MCF 10A (cell line): ENCODE measurements around a stretch of chr9.

GRCh38 chr9:114983844-114984118, 53.4 kb upstream of the TNFSF8 start:
- PRO-cap, result no peak
- RRBS, result no CpG with 5 or more reads among the region's 2 CpGs

- PRO-cap, result no peak
- RRBS, result no CpG with 5 or more reads among the region's 9 CpGs
These were observed 1.4 kb downstream of the TNC start for GRCh38 chr9:115116339-115117149.

- PRO-cap, result no peak
- RRBS, result no CpG with 5 or more reads among the region's 6 CpGs
These were observed 276.3 kb upstream of the TNC start for GRCh38 chr9:115394120-115394788.

GRCh38 chr9:116153981-116154275, 337 bp downstream of the PAPPA start:
- PRO-cap, result no peak
- RRBS, result no CpG with 5 or more reads among the region's 25 CpGs

- PRO-cap, result no peak
- RRBS, result no CpG with 5 or more reads among the region's 3 CpGs
These were observed 158.7 kb downstream of the PAPPA start for GRCh38 chr9:116312336-116312691.

DNA sequence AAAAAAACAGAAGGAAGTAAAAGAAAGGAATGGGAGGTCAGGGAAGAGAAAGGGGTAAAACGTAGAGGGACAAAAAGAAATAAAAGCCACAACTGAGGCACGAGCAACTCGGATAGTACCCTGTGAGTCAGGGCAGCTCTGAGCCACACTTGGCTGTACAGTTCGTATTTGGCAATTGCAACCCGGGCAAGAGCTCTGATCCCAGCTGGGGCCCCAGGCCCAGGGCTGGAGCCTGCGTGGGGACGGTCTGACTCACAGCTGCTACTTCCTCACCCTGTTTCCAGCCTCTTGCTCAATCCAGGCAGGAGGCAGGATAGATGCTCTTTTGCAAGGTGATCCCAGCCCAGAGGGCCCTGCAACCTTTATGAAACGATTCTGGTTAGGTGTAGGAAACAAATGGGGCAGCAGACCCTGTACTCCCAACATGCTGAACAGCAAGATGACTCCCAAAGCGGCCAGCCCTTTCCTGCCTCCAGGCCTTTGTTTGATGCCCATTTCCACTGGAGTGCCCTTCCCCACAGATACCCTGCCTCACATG, 137.8 kb upstream of the TRIM32 start:
- PRO-cap, result no peak
- RRBS, result no CpG with 5 or more reads among the region's 9 CpGs

- PRO-cap, result bidirectional peak, plus-strand start at chr9:116837845, minus-strand start at chr9:116837503
- RRBS, result no CpG with 5 or more reads among the region's 3 CpGs
These were observed 150.4 kb downstream of the TRIM32 start for GRCh38 chr9:116837396-116838059.

GRCh38 chr9:117400248-117400953, 14.5 kb downstream of the ASTN2 start:
- PRO-cap, result no peak
- RRBS, result no CpG with 5 or more reads among the region's 5 CpGs

DNA sequence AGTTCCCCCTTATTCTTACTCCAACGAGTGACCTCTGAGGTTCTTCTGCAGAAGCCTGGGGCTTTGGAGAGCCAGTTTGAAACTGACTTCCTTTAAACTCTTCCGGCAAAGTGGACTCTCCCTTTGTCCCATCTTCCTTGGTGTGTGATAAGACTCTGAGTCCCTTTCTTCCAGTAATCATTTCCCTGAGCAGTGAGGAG, 137.6 kb upstream of the ASTN2 start:
- PRO-cap, result no peak
- RRBS, result no CpG with 5 or more reads among the region's 2 CpGs

- PRO-cap, result no peak
- RRBS, result no CpG with 5 or more reads among the region's 12 CpGs
These were observed 189.3 kb downstream of the CDK5RAP2 start for GRCh38 chr9:120390609-120391184.

DNA sequence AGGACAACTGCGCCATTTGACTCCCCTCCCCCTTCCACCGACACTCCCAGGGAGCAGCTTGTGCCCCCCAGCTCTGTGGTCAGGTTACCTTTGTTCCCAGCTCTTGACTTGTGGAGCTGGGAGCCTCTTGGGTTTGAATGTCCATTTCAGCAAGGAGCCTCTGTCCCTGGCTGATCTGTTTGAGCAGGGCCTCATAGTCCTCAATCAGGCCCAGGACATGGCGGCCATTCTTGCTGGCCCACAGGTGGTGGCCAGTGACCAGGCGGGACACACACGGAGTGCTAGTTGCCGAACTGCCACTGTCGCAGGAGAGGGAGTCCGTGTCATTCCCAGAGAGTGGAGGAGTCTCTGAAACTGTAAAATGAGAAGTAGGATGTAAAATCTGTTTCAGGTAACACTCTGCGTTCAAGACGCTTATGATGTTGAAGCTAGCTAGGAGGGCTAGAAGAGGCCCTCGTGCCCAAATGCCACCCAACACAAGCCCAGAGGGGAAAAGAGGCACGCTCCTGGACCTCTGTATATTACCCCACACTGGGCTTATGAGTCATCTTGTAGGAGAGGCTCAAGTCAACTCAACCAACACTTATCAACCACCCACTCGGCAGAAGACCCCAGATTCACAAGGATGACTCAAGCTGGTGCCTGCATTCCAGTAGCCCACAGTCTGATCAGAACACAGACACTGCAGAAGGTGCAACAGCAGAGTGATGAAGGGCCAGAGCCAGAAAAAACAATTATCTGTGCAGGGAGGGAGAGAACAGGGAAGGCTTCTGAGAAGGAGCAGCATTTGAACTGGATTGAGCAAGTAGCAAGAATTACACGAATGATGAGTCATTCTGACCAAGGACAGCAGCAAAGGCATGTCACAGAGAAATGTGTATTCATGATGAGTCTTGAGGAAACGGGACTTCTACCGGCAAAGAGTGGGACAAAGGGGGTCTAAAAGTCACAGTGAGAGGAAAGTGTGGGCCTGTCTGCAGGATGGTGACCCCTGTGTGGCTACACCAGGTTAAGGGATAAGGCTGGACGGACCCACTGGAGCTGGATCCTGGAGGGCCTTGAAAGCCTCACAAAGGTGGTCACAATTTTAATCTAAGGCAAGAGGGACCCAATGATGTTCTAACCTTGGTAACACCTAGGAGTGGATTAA, 176.9 kb downstream of the CDK5RAP2 start:
- PRO-cap, result no peak
- RRBS, result no CpG with 5 or more reads among the region's 17 CpGs

DNA sequence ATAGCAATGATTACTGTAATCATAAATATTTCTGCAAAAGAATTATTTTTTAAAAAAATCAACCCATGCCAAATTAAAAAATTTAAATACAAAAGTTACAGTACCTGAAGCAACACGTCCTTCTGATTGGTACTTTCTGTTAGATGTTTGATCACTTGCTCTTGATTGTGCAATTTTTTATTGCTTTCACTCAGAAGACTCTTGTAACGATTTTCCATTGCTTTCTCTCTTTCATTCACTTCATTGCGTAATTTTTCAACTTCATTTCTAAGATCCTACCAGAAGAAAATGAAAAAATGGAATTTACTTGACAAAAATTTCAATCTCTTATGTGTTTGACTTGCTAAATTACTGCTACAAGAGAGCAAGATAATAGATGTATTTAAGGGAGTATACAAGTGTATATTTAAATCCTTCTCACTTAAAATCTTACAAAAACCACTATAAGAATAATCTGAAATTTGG, 88.7 kb downstream of the CDK5RAP2 start:
- PRO-cap, result no peak
- RRBS, result no CpG with 5 or more reads among the region's 3 CpGs

- PRO-cap, result no peak
- RRBS, result no CpG with 5 or more reads among the region's 6 CpGs
These were observed 50.0 kb downstream of the CDK5RAP2 start for GRCh38 chr9:120529859-120530483.

GRCh38 chr9:120608804-120609658, 29.1 kb upstream of the CDK5RAP2 start:
- PRO-cap, result no peak
- RRBS, result no CpG with 5 or more reads among the region's 4 CpGs

GRCh38 chr9:120711728-120712107, 2.6 kb downstream of the MEGF9 start:
- PRO-cap, result no peak
- RRBS, result no CpG with 5 or more reads among the region's 2 CpGs

- PRO-cap, result no peak
- RRBS, result no CpG with 5 or more reads among the region's 3 CpGs
These were observed 12.0 kb downstream of the FBXW2 start for GRCh38 chr9:120781171-120781631.

DNA sequence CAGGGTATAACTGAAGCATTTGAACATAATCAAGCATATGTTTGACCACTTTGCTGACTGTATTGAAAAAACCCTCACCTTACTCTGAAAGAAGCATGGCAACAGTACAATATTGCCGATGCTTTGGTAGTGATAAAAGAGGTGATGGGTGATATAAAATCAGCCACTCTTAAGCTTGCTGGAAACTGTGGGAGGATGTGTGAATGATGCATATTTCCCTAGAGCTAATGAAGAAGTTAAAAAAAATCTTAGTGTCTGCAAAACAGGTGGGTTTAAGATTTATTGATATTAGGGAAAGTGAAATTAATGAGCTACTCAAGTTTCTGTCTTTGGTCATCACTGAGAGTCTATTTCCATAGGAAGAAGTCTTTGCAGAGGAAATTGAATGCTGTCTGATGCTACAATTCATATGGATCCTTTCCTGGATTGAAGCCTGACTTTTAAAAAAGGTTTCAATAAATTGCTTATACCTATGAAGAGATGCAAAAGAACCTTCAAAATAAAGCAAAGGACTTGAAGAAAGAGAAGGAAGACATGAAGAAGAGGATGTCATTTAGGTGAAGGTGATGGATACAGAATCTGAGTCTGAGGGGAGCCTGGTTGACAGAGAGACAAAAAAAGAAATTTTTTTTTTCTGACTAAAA, 2.0 kb upstream of the PSMD5 start:
- PRO-cap, result no peak
- RRBS, result no CpG with 5 or more reads among the region's 1 CpG

DNA sequence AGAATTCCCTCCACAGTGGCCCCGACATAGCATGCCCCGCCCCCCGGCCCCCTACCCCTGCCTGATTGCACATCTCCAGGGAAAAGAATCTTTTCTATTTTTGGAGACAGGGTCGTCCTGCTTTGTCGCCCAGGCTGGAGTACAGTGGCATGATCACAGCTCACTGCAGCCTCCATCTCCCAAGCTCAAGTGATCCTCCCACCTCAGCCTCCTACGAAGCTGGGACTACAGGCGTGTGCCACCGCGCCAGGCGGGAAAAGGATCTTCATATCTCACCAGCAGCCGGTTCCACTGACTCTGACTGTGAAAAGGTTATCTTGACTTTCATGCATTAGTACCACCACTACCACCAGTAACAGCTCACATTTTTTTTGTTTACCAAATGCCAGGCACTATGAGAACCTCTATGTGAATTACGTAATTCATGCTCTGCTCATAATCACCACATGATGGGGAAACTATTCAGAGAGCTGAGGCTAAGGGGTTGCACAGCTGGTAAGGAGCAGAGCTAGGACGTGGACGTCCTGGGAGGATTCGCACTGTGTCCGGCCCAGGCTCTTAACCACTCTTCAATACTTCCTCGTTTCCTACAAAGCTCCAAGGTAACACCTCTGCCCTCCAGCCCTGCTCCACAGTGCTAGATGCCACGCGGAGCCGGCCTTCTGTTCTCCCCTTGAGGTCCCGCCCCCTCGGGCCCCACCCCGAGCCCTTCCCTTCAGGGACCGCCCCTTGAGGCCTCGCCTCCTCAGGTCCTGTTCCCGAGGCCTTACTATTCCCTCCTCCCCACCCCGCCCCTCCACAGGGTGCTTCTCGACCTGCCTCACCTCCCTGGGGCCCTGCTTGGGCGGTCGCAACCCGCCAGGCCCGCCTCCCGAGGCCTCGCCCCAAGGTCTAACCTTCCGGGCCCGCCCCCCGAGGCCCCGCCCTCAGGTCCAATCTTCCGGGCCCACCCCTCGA, 8.7 kb downstream of the PHF19 start:
- PRO-cap, result bidirectional peak, plus-strand start at position 465 of the sequence, minus-strand start at position 300 of the sequence; bidirectional peak, plus-strand start at position 627 of the sequence, minus-strand start at position 636 of the sequence
- RRBS, result 1% methylated on average over 5 of the region's 40 CpGs

- PRO-cap, result no peak
- RRBS, result no CpG with 5 or more reads among the region's 13 CpGs
These were observed 6.7 kb downstream of the PHF19 start for GRCh38 chr9:120870024-120870922.

GRCh38 chr9:120893449-120893940, 16.5 kb upstream of the PHF19 start:
- PRO-cap, result no peak
- RRBS, result no CpG with 5 or more reads among the region's 6 CpGs